GM12878 (cell line): ENCODE measurements around a stretch of chr5.

DNA sequence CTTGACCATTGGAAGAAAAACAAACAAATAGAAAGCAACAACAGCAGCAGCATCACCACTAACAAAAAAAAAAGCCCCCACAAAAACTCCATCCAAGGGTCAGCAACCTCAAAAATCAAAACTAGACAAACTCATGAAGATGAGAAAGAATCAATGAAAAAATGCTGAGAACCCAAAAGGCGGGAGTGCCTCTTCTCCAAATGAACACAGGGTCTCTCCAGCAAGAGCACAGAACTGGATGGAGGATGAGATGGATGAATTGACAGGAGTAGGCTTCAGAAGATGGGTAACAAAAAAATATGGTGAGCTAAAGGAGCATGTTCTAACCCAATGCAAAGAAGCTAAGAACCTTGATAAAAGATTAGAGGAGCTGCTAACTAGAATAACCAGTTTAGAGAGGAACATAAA lies 113.0 kb upstream of the ADAMTS16 start:
- RAMPAGE, long total RNA: no peak
- RRBS, 2 experiments: no CpG with 5 or more reads among the region's 1 CpG
CAGE:
- cytosol, long polyA minus RNA: no peak
- cytosol, long polyA plus RNA: no peak
- long polyA plus RNA: no peak
- nucleolus, long total RNA: no peak
- nucleus, long polyA plus RNA: no peak
- nucleus, long total RNA: no peak

DNA sequence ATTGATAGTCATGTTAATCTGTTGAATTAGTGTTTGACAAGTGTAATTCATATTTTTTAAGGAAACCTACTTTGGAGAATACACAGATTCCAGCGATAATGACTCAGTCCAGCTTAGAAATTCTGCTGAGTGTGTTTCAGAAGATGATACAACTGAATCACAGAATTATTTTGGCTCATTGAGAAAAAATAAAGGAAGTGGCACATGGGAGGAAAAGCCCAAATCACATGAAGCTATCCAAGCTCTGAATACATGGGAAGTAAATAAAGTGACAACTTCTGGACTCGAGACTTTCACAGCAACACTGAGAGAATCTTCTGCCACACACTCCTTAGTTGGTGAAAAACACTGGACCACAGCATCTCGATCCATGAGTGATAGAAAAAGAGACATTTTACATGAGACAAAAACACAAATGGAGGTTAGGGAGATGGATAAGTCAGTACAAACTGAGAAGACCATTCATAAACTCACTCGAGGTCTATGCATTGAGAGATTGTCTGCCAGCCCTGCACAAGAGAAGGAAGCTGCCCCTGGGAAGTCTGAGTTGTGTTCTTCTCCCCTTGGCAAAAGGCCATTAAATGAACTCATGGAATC lies 38.0 kb downstream of the ICE1 start:
- RAMPAGE, long total RNA: no peak
- RRBS, 2 experiments: no CpG with 5 or more reads among the region's 4 CpGs
CAGE:
- cytosol, long polyA minus RNA: start-site peak on the plus strand centred at position 504 of the sequence, 57 bp wide, 39 reads
- cytosol, long polyA plus RNA: no peak
- long polyA plus RNA: no peak
- nucleolus, long total RNA: no peak
- nucleus, long polyA plus RNA: no peak
- nucleus, long total RNA: no peak

DNA sequence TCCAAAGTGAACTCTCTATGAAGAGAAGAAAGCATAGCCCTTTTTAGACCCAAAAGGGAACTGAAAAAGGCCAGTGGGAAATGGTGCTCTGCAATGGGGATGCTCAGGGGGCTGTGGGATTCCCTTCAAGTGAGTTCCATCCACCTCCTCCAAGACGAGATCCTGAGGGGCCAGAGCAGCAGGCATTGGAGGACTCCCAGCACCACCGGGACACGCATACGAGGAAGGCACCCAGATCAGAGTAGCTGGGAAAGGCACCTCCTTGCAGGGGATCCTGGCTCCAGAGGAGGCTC lies 288.3 kb downstream of the MED10 start:
- RAMPAGE, long total RNA: no peak
- RRBS, 2 experiments: no CpG with 5 or more reads among the region's 4 CpGs
CAGE:
- cytosol, long polyA minus RNA: no peak
- cytosol, long polyA plus RNA: no peak
- long polyA plus RNA: no peak
- nucleolus, long total RNA: no peak
- nucleus, long polyA plus RNA: no peak
- nucleus, long total RNA: no peak

GRCh38 chr5:6584601-6585118 lies 48.2 kb downstream of the NSUN2 start:
- RAMPAGE, long total RNA: no peak
- RRBS, 2 experiments: no CpG with 5 or more reads among the region's 9 CpGs
CAGE:
- cytosol, long polyA minus RNA: no peak
- cytosol, long polyA plus RNA: no peak
- long polyA plus RNA: no peak
- nucleolus, long total RNA: no peak
- nucleus, long polyA plus RNA: no peak
- nucleus, long total RNA: no peak

- RAMPAGE, long total RNA: no peak
- RRBS, 2 experiments: no CpG with 5 or more reads among the region's 3 CpGs
CAGE:
- cytosol, long polyA minus RNA: no peak
- cytosol, long polyA plus RNA: no peak
- long polyA plus RNA: no peak
- nucleolus, long total RNA: no peak
- nucleus, long polyA plus RNA: no peak
- nucleus, long total RNA: no peak
Observed at GRCh38 chr5:6660745-6661130, 27.5 kb downstream of the SRD5A1 start.

- RAMPAGE, long total RNA: no peak
- RRBS, 2 experiments: 2% methylated on average over 67 to 78 of the region's 175 CpGs
CAGE:
- cytosol, long polyA minus RNA: start-site peak on the plus strand at chr5:6714134-6714210, 7 reads
- cytosol, long polyA plus RNA: no peak
- long polyA plus RNA: no peak
- nucleolus, long total RNA: no peak
- nucleus, long polyA plus RNA: no peak
- nucleus, long total RNA: no peak
Observed at GRCh38 chr5:6713789-6714849, 887 bp downstream of the TENT4A start.

GRCh38 chr5:6755355-6756004 lies 42.2 kb downstream of the TENT4A start:
- RAMPAGE, long total RNA: no peak
- RRBS, 2 experiments: no CpG with 5 or more reads among the region's 14 CpGs
CAGE:
- cytosol, long polyA minus RNA: no peak
- cytosol, long polyA plus RNA: no peak
- long polyA plus RNA: no peak
- nucleolus, long total RNA: no peak
- nucleus, long polyA plus RNA: no peak
- nucleus, long total RNA: no peak

- RAMPAGE, long total RNA: no peak
- RRBS, 2 experiments: no CpG with 5 or more reads among the region's 11 CpGs
CAGE:
- cytosol, long polyA minus RNA: no peak
- cytosol, long polyA plus RNA: no peak
- long polyA plus RNA: no peak
- nucleolus, long total RNA: no peak
- nucleus, long polyA plus RNA: no peak
- nucleus, long total RNA: no peak
Observed at GRCh38 chr5:6868259-6868765, 155.1 kb downstream of the TENT4A start.

DNA sequence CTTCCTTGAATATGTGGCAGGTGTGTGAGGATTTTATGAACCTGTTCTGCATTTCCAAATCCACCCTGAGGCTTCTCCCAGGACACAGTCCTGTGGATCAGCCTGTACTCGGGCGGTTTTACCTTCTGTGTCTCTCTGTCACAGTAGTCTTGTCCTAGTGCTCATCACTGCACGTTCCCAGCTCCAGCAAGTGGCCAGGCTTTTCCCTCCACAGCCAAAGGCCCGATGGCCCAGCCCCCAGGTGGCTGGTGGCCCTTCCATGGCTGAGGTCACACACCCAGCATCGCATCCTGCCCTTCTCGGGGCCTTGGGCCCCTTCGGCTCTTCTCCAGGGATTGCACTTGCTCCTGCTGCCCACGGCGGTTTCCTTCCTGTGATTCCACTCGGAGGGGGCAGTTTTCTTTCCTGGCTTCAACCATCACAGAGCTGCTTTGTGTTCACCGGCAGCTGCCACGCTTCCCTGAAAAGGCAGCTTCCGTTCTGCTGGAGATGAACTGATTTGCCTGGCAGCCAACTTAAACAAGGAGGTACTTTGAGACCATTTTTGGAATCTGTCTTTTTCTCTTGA lies 191.8 kb downstream of the MTRR start:
- RAMPAGE, long total RNA: no peak
- RRBS, 2 experiments: no CpG with 5 or more reads among the region's 13 CpGs
CAGE:
- cytosol, long polyA minus RNA: no peak
- cytosol, long polyA plus RNA: no peak
- long polyA plus RNA: no peak
- nucleolus, long total RNA: no peak
- nucleus, long polyA plus RNA: no peak
- nucleus, long total RNA: no peak

GRCh38 chr5:8242132-8242651 lies 373.2 kb downstream of the MTRR start:
- RAMPAGE, long total RNA: no peak
- RRBS, 2 experiments: no CpG with 5 or more reads among the region's 1 CpG
CAGE:
- cytosol, long polyA minus RNA: no peak
- cytosol, long polyA plus RNA: no peak
- long polyA plus RNA: no peak
- nucleolus, long total RNA: no peak
- nucleus, long polyA plus RNA: no peak
- nucleus, long total RNA: no peak

DNA sequence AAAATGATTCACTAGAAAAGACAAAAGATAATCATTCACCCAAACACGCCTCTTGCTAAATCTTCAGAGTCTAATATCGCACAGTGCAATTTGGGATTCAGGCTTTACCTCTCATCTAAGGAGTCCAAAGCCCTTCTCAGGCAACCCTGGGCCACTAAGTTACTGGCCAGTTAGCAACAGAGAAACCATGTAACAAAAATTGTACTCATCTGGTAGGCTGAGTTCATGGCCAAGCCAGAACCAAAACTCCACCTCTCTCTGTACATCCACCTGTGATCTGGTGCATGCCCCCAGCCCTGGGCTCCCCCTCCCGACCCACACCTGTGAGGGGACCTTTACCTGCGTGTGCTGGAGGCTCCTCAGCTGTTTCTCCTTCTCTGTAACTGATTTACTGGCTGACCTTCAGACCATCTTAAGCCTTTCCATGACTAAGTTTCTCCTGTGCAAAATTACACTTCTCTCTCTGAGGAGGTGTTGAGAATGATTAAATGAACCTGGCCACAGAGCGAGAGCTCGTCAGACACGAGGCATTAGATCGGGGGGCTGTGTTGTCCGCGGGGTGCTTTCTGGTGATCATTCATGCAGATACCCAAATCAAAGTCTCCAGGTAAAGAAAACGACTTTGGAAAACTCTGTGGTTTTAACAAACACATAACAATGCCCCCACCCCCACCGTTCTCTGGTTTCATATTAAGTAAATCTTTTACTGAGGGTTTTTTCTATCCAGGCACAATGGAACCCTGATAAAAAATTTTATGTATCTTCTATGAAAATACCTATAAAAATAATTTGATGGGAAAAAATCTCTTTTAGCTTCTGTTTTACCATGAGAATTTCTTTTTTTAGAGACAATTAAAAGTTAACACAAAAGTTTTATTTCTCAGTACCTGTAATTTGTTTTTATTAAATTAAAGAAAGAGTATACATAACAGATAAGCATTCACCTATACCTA lies 136.4 kb downstream of the SEMA5A start:
- RAMPAGE, long total RNA: no peak
- RRBS, 2 experiments: no CpG with 5 or more reads among the region's 12 CpGs
CAGE:
- cytosol, long polyA minus RNA: no peak
- cytosol, long polyA plus RNA: no peak
- long polyA plus RNA: no peak
- nucleolus, long total RNA: no peak
- nucleus, long polyA plus RNA: no peak
- nucleus, long total RNA: no peak

DNA sequence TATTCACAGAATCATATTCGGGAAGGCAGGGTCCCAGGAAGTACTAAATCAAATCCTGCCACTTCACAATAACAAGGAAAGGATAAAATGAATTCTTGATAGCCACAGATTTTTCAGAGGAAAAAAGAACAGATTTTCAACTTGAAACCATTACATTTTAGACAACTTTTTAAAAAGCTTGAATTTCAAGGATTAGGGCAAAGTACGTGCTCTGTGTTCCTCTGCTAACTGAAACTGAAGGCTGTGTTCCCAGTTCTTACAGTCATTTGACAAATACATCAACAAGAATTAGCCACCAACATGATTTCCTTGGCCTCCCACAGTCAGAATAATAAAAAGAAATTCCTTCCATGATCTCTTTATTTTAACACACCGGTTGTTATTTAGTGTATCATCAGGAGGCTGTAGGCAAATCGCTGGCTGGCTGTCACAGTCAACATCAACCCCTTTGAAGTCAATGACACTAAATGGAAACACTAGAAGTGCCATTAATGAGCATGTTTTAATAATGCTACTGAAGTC lies 61.8 kb downstream of the SEMA5A start:
- RAMPAGE, long total RNA: no peak
- RRBS, 2 experiments: no CpG with 5 or more reads among the region's 4 CpGs
CAGE:
- cytosol, long polyA minus RNA: no peak
- cytosol, long polyA plus RNA: no peak
- long polyA plus RNA: no peak
- nucleolus, long total RNA: no peak
- nucleus, long polyA plus RNA: no peak
- nucleus, long total RNA: no peak

DNA sequence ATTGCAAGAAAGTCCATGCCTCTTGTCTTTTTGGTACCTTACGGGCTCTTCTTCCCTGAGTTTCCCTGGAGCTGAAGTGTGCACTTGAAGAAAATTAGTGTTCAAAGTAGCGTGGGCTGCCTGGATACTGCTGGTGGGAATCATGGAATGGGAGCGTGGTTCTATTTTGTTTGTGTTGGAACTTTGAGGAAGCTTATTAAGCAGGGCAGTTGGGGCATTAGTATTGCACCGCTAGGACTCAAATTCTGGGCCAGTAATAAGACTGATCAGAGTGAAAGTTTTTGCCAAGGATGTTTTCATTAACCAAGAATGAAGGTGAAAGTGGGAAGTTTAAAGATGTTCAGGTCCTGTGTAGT lies 20.8 kb downstream of the MARCHF6 start:
- RAMPAGE, long total RNA: no peak
- RRBS, 2 experiments: no CpG with 5 or more reads among the region's 4 CpGs
CAGE:
- cytosol, long polyA minus RNA: no peak
- cytosol, long polyA plus RNA: no peak
- long polyA plus RNA: no peak
- nucleolus, long total RNA: no peak
- nucleus, long polyA plus RNA: no peak
- nucleus, long total RNA: no peak

GRCh38 chr5:10421157-10422402 lies 20.1 kb upstream of the ROPN1L start:
- RAMPAGE, long total RNA: no peak
- RRBS, 2 experiments: no CpG with 5 or more reads among the region's 16 CpGs
CAGE:
- cytosol, long polyA minus RNA: no peak
- cytosol, long polyA plus RNA: no peak
- long polyA plus RNA: no peak
- nucleolus, long total RNA: no peak
- nucleus, long polyA plus RNA: no peak
- nucleus, long total RNA: no peak

GRCh38 chr5:10431401-10431951 lies 10.2 kb upstream of the ROPN1L start:
- RAMPAGE, long total RNA: no peak
- RRBS, 2 experiments: no CpG with 5 or more reads among the region's 1 CpG
CAGE:
- cytosol, long polyA minus RNA: no peak
- cytosol, long polyA plus RNA: no peak
- long polyA plus RNA: no peak
- nucleolus, long total RNA: no peak
- nucleus, long polyA plus RNA: no peak
- nucleus, long total RNA: no peak

GRCh38 chr5:10595231-10595765 lies 31.4 kb downstream of the ANKRD33B start:
- RAMPAGE, long total RNA: no peak
- RRBS, 2 experiments: no CpG with 5 or more reads among the region's 8 CpGs
CAGE:
- cytosol, long polyA minus RNA: no peak
- cytosol, long polyA plus RNA: no peak
- long polyA plus RNA: no peak
- nucleolus, long total RNA: no peak
- nucleus, long polyA plus RNA: no peak
- nucleus, long total RNA: no peak

DNA sequence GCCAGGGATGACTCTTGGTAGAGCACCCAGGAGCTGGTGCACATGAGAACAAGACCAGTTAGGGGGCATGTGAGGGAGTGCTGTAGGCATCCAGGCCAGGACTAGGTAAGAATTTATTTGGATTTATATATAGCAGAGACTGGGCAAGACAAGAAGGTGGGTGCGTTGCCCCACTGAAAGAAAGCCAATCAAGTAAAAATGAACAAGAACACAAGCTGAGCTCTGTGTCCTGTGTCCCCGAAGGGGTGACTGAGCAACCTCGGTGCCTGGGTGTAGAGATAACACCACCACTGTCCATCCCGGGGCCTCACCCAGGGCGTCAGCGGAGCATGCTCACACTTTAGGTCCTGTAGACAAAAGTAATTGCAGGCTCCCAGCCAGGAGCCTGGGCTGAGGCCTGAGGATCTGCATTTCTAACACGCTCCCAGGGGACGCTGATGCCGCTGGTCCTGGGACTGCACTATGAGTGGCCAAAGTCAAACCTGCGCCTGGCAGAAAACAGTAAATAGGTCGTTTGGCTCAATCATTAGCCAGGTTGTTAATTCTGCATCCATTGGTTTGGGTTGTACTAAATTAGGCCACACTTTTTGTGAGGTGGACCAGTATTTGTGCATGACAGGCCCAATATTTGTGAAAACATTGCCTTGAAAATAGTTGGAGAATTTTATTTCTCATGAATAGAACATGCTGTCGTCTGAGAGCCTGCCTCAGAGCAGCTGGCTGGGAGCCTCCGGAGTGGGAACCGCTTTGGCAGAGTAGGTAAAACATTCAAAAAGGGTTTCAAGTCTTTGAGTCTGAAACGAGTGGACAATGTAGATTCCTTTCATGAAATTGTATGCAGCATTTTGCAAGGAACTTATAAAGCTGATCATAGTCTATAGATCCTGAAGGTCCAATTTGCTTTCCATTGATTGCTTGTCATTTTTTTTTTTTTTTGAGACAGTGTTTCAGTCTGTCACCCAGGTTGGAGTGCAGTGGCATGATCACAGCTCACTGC lies 38.3 kb downstream of the ANKRD33B start:
- RAMPAGE, long total RNA: no peak
- RRBS, 2 experiments: no CpG with 5 or more reads among the region's 15 CpGs
CAGE:
- cytosol, long polyA minus RNA: no peak
- cytosol, long polyA plus RNA: no peak
- long polyA plus RNA: no peak
- nucleolus, long total RNA: no peak
- nucleus, long polyA plus RNA: no peak
- nucleus, long total RNA: no peak

DNA sequence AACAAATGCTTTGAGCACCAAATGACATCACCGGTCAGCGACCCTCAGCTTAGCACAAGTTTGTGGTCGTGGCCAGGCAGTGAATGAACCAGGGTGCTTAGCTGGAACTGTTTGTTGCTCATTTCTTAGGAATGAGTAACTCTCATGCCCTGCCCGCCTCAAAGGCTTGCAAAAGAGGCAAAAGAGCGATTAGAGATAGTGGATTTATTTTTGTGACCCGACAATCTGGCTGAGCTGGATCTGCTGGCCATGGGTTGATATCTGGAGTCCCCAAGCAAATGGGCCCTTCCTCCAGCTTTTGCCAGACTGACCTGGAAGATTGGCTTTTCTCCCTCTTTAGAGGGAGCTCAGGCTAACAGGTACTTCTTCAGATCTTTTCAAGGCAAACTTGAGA lies 58.8 kb downstream of the DAP start:
- RAMPAGE, long total RNA: no peak
- RRBS, 2 experiments: no CpG with 5 or more reads among the region's 6 CpGs
CAGE:
- cytosol, long polyA minus RNA: no peak
- cytosol, long polyA plus RNA: no peak
- long polyA plus RNA: no peak
- nucleolus, long total RNA: no peak
- nucleus, long polyA plus RNA: no peak
- nucleus, long total RNA: no peak

DNA sequence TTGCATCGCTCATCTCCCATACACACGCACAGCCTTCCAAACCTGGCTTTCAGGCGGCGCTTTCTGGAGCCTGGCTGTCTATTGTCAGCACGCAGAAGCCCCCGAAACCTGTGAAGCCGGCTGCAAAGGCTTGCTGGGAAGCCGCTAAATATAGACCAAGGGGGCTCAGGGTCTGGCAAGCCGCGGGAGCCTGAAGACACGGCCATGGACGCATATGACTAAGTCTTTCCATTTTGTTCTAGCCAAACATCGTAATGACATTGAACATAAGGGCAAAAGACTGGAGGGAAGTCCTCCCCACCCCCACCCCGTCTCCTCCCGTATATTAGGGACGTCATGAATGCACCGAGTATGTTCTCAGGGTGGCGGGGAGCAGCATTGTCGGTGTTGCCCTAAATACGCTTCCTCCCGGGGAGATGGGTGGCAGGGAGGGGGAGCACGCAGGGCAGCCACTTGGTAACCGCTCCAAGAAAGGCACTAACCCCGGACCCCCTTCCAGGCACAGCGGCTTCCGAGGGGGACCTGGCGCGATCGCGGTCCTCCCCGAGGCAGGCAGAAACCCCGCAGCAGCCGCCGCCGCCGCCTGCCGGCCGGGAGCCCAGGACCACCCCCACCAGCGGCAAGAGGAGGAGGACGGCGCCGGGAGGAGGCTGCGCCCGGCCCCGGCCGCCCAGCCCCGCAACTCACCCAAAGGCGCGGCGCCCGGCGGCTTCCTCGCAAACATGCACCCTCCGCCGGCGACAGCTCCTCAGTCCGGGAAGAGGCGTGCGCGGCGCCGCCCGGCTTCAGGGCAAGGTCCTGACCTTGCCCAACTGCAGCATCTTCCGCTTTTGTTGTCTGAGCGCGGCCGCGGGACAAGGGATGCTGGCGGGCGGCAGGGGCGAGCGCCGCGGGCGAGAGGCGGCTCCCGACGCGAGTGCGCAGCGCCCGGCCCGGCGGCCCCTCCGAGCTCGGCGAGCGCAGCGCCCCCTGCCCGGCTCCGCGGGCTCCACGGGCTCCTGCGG lies 814 bp downstream of the CTNND2 start:
- RAMPAGE, long total RNA: no peak
- RRBS, 2 experiments: 6 to 12% methylated on average over 28 to 30 of the region's 94 CpGs
CAGE:
- cytosol, long polyA minus RNA: no peak
- cytosol, long polyA plus RNA: no peak
- long polyA plus RNA: no peak
- nucleolus, long total RNA: no peak
- nucleus, long polyA plus RNA: no peak
- nucleus, long total RNA: no peak

DNA sequence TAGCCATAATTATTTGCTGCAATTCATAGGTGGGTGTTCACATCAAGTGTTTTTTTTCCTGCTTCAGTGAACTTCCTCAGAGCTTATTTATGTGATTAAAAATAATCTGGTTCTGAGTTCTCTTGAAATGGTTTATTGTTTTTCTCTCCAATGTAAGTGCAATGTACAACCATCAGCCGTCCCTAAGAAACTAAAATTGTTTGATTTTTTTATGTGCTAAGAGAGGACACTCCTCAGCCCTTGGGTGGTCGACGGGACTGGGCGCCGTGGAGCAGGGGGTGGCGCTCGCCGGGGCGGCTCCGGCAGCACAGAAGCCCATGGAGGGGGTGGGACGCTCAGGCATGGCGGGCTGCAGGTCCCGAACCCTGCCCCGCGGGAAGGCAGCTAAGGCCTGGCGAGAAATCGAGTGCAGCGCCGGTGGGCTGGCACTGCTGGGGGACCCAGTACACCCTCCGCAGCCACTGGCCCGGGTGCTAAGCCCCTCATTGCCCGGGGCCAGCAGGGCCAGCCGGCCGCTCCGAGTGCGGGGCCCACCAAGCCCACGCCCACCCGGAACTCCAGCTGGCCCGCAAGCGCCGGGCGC lies 669.6 kb upstream of the CTNND2 start:
- RAMPAGE, long total RNA: no peak
- RRBS, 2 experiments: no CpG with 5 or more reads among the region's 32 CpGs
CAGE:
- cytosol, long polyA minus RNA: no peak
- cytosol, long polyA plus RNA: no peak
- long polyA plus RNA: no peak
- nucleolus, long total RNA: no peak
- nucleus, long polyA plus RNA: no peak
- nucleus, long total RNA: no peak